Hepatocyte (in vitro differentiated cells and primary cell): ENCODE measurements around the genes FTH1 and SCGB2A2.

DNA sequence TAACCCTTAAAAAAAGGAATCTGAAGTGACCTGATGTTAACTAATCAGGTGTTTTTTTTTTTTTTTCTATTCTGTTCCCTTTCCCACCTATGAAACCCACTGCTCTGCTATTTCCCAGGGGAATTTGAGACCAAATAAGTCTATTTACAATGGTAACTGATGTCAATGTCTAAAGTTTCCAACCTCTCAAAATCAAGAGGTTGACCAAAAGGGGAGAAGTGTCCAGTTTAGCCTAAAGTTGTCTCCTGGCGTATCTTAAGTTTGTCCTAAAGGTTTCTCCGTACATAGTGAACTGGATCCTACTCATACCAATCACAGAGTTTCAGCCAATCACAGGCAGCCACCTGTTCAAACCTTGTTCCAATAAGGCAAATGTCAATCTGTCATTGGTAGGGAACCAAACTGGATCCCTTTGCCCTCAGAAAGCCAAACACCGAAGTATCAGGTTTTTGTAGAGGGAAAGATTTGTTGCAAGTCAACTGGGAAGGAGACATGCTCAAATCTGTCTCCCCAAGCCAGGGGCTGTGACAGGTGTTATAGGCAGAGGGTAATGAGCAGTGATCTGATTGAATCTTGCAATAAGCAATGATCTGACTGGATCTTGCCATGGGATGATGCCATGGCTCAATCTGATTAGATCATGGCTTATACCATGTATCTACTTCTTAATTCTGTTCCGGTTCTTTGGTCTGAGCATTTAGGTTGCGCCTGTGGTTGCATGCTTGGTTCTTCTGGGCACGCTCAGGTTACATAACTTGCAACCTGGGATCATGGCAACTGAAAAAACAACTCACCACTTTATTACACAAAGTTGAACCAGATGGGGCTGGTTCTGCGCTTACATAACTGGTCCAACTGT lies 1.0 kb upstream of the VPS37C start:
- RAMPAGE, long total RNA: no peak
- RRBS: no CpG with 5 or more reads among the region's 7 CpGs

GRCh38 chr11:61164828-61165397 lies 3.7 kb upstream of the VPS37C start:
- RAMPAGE, long total RNA: no peak
- RRBS: no CpG with 5 or more reads among the region's 9 CpGs

GRCh38 chr11:61362534-61362937 lies 362 bp downstream of the TMEM138 start:
- RAMPAGE, long total RNA: no peak
- RRBS: no CpG with 5 or more reads among the region's 14 CpGs

- RAMPAGE, long total RNA: no peak
- RRBS: no CpG with 5 or more reads among the region's 9 CpGs
Observed at GRCh38 chr11:61370151-61370954, 8.2 kb downstream of the TMEM138 start.

DNA sequence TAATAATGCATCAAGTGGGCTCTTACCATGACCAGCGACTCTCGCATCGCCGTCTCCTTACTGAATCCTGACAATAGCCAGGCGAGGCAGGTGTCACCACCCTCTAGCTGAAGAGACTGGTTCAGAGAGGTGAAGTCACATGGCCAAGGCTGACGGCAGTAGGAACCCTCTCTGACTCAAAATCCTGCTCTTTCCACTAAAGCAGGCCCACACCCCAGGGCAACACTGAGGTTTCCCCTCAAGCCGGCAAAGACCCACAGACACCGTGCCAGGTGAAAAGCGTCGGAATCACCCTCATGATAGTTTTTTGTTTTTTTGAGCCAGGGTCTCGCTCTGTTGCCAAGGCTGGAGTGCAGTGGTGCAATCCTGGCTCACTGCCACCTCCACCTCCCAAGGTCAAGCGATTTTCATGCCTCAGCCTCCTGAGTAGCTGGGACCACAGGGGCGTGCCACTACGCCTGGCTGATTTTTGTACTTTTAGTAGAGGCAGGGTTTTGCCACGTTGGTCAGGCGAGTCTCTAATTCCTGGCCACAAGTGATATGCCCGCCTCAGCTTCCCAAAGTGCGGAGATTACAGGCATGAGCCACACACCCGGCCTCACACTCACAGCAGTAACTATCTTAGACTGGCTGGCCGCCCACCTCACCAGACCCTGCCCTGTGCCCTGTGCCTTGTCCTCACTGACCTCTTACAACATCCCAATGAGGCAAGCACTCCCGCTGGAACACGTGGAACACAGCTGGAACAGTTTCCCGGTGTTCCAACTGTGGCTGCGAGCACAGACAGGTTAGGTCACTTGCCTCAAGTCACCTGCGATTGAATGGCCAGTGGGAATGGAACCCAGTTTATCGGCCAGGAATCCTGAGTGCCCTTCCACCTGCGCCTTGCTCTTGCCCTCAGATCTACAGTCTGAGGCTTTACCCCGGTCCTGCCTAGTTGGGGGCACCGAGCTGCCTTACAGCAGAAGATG lies 21.1 kb downstream of the LRRC10B start:
- RAMPAGE, long total RNA: no peak
- RRBS: no CpG with 5 or more reads among the region's 29 CpGs

DNA sequence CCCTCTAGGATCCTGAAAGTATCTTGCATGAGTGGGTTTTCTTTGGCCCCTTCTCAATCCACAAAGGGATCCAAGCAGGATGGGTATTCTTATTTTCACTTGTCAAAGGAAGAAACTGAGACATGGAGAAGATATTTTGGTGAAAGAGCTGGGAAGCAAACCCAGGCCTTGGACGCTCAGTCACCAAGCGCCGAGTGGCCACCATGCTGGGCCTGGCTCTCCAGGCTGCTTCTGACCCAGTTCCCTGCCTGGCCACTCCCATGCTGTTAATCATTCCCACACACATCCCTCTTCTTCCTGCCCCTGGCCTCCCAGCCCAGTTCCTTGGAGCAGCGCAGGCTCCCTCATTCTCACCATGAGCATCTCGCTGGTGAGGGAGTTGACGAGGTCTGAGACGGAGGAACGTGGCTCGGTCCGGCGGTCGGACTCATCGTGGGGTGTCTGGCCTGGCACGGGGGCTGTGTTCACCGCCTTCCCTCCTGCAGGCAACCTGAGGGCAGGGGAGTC lies 24.1 kb downstream of the LRRC10B start:
- RAMPAGE, long total RNA: no peak
- RRBS: no CpG with 5 or more reads among the region's 15 CpGs

- RAMPAGE, long total RNA: no peak
- RRBS: 93% methylated on average over 3 of the region's 17 CpGs
Observed at GRCh38 chr11:61533142-61533785, 24.7 kb downstream of the LRRC10B start.

GRCh38 chr11:61555335-61556130 lies 25.3 kb downstream of the SYT7 start:
- RAMPAGE, long total RNA: no peak
- RRBS: 11% methylated on average over 1 of the region's 49 CpGs

DNA sequence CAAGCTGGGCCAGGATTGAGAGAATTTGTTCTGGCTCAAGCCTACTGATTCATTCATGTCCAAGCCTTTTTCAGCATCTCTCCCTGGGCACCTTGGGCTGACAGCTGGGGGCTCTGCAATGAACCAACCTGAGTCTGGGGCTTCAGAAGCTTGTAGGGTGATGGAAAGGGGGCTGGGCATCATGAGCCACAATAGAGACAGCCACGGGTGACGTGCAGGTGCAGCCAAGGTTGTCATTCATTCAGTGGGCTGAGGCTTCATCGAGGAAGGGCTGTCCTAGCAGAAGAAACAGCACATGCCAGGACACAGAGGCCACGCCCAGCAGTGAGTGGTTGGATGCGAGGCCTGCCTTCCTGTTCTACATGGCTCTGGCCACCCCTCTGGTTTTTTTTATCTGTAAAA lies 19.9 kb upstream of the SYT7 start:
- RAMPAGE, long total RNA: no peak
- RRBS: no CpG with 5 or more reads among the region's 5 CpGs

- RAMPAGE, long total RNA: no peak
- RRBS: no CpG with 5 or more reads among the region's 13 CpGs
Observed at GRCh38 chr11:61698204-61699024, 18.2 kb downstream of the DAGLA start.

DNA sequence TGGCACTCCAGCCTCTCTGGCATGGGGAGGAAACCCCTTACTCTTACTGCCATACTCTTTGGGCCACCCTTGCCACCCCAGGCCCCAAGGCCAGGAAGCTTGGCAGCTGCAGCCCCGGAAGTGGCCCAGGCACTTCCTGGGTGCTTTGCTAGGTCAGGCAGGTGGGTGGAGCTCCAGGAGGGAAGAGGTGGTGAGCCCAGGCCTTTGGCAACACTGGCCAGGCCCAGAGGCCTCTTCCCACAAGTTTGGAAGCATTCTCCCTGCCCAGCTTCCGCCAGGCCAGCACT lies 19.8 kb downstream of the TMEM258 start:
- RAMPAGE, long total RNA: no peak
- RRBS: no CpG with 5 or more reads among the region's 2 CpGs

DNA sequence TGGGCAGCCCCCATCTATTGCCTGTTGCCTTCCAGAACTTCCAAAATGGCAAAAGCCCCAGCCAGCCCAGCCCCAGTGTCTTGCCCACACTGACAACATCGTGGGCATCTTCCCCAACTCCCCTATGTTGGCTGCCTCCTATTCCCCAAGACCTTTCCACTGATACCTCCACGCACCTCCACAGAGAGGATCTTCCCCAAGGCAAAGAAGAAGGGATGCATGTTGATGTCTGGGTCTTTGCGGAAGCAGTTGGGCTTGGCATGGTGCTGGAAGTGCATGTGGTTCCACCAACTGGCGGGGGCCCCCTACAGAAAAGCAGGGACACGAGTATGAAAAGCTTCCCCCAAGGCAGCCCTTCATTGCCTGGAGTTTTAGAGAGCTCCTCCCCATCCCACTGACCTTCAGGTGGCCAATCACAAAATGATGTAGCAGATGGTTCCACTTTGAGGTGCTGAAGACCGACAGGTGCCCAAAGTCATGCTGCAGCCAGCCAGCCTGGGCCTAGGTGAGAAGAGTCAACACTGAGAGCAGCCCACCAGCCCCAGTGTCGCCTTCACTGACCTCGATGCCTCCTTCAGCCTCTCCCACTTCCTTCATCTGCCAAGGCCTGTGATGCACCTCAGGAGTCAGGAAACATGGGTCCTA lies 6.1 kb downstream of the FADS1 start:
- RAMPAGE, long total RNA: no peak
- RRBS: no CpG with 5 or more reads among the region's 8 CpGs

GRCh38 chr11:61966921-61967679 lies at the start of gene FTH1:
FTH1 (minus strand) TSS chr11:61967634.
- RAMPAGE, long total RNA: start-site peak on the minus strand at chr11:61967620-61967631, 1,919 and 21 reads in 2 replicates
- RRBS: 0% methylated on average over 4 of the region's 70 CpGs

DNA sequence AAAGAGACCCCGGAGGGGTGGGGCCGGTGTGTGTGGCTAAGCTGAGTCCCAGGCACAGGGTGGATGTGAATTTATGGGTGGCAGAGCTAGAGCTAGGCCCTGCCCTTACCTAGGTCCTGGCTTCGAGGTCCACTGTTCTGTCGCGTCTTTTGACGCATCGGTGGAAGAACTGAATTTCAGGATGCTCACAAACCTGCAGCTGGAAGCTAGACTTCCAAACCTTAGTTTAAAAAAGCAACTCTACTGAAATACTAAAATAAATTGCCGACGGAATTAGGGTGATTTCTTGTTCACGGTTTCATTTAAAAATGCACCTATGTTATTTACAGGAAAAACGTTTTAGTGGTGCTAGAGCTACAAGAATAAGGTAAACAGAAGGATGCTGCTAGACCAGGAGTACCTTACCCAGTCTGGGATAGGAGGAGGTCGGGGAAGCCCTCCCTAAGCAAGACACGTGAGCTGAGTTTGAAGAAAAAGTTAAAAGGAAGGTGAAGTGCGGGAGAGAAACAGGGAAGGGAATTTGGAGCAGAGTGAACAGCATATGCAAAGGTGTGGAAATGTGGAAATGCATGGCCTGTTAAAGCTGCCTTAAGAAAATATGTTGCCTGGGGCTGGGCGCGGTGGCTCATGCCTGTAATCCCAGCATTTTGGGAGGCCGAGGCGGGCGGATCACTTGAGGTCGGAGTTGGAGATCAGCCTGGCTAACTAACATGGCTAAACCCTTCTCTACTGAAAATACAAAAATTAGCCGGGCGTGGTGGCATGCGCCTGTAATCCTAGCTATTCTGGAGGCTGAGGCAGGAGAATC lies 1.4 kb upstream of the FTH1 start:
- RAMPAGE, long total RNA: no peak
- RRBS: no CpG with 5 or more reads among the region's 23 CpGs

- RAMPAGE, long total RNA: no peak
- RRBS: no CpG with 5 or more reads among the region's 5 CpGs
Observed at GRCh38 chr11:61977260-61977726, 9.9 kb upstream of the FTH1 start.

DNA sequence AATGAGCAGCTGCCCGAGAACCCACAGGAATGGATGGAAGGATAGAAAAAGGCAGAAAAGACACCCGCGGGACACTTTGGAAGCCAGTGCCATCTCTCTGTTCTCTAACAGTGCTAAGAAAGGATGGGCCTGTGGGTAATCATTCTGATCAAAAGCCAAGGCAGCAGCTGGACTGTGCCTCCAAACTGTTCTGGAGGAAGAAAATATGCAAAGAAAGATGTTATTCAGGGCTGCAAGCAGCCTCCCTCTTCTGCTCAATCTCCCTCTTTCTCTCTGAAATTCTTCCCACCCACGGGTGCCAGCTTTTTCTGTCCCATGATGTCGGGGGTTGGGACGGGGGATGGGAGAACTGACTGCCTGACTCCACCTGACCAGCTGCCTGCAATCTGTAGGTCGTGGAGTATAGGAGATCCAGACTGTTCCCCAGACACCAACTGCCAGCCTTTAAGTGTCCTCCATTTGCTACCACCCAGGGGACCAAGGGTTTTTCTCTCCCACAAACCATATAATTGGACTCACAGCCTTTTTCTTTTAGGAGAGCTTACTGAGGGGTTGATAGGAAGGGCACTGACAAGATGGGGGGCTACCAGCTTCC lies 37.9 kb upstream of the FTH1 start:
- RAMPAGE, long total RNA: no peak
- RRBS: no CpG with 5 or more reads among the region's 7 CpGs

DNA sequence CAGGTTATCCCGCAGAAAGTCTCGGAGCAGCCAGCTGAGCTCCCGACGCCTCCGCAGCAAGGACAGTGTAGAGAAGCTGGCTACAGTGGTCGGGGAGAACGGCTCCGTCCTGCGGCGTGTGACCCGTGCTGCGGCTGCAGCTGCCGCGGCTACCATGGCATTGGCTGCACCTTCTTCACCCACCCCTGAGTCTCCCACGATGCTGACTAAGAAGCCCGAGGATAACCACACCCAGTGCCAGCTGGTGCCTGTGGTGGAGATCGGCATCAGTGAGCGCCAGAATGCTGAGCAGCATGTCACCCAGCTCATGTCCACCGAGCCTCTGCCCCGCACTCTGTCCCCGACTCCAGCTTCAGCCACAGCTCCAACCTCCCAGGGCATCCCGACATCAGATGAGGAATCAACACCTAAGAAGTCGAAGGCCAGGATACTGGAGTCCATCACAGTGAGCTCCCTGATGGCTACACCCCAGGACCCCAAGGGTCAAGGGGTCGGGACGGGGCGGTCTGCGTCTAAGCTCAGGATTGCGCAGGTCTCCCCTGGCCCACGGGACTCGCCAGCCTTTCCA lies 6.1 kb downstream of the INCENP start:
- RAMPAGE, long total RNA: no peak
- RRBS: no CpG with 5 or more reads among the region's 30 CpGs

- RAMPAGE, long total RNA: no peak
- RRBS: no CpG with 5 or more reads among the region's 10 CpGs
Observed at GRCh38 chr11:62269736-62270449, at the start of gene SCGB2A2. SCGB2A2 (plus strand) TSS chr11:62270158.

DNA sequence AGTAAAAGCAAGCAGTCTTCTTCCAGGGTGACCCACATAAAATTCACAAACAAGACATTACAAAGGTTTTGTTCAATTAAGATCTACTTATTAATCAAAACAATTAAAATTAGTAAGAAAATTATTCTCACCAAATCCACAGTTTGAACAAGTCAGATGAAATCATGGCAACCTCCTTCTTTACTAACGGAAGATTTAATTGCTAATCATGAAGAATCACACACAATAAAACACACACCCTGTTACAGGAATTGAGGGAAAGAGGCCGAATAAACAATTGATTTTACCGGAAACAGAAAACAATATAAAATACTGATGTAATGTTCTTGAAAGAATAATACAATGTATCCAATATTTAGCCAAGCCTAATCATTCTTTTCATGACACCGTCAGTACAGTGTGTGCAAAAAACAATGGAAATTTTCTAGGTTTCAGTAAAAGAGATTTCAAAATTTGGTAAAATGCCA lies 23.4 kb downstream of the ASRGL1 start:
- RAMPAGE, long total RNA: no peak
- RRBS: no CpG with 5 or more reads among the region's 4 CpGs

- RAMPAGE, long total RNA: no peak
- RRBS: no CpG with 5 or more reads among the region's 9 CpGs
Observed at GRCh38 chr11:62399067-62399492, 19.8 kb upstream of the SCGB1A1 start.